Brain (tissue), 1 donor: Measurements from ENCODE around the genes KHDRBS2, LGSN and FAM135A.

GRCh38 chr6:56843508-56844112 is 111.0 kb downstream of the DST start:
- RRBS, result 1% methylated on average over 23 of the region's 61 CpGs

GRCh38 chr6:57171030-57171631 is 995 bp upstream of the BAG2 start:
- RRBS, result no CpG with 5 or more reads among the region's 4 CpGs

DNA sequence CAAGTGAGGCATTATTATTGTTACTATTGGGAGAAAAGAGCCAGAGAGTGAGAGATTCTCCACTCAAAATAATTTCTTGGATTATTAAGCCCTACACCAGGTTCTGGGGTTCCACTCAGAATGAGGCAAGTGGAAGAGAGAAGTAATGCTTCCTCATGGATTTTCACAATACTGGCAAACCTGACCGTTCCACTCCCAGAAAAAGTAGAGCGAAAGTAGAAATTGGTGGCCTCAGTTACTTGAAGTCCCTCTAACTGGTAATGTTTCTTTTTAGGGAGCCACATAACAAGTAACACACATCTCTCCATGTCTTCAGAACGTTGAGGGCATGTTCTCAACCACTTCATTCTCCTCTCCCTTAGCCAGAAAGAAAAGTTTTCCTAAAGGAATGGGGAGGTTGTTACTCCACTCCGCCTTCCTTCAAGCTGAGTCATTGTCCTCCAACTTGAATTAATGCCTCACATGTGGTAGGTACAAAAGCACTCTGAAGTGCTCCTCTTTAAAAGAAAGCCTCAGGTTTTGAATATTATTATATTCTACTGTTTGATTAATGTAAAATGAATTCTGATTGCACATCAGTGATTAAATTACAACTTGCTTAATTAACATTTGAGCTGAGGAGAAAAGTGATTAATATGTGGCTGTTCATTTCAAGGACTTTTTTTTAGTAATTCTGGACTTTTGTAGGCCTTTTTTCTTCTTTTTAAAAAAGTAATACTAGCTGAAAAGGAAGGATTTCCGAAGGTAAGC is 2.0 kb downstream of the BAG2 start:
- RRBS, result no CpG with 5 or more reads among the region's 5 CpGs

DNA sequence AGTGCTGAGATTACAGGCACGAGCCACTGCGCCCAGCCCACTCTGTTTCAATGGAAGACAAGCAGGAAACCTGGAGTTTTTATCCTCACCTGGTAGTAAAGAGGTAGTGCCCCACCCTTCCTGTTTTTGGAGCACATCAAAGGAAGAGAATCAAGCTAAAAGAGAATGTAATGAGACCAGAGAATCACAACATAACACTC is 7.6 kb downstream of the RAB23 start:
- RRBS, result no CpG with 5 or more reads among the region's 2 CpGs

DNA sequence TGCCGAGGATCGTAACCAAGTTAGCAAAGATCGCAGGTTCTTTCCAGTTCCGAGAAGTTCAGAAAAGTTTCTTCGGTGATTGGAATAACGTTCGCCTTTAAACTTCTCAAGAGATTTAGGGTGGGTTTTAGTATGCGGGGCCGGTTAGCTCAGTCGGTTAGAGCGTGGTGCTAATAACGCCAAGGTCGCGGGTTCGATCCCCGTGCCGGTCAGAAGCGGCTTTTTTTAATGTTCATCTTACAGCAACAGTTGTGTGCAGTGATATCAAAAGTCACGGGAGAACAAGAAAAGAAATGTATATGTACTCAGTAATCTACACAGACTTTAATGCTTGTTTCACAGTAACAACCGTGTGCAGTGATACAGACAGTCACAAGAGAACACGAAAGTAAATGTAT is 482.6 kb downstream of the PRIM2 start:
- RRBS, result no CpG with 5 or more reads among the region's 21 CpGs

- RRBS, result no CpG with 5 or more reads among the region's 63 CpGs
Measured at GRCh38 chr6:62285382-62286293, at the start of gene KHDRBS2. TSS of gene KHDRBS2 (minus strand) at chr6:62286225.

GRCh38 chr6:63290732-63291114 is 29.1 kb downstream of the LGSN start:
- RRBS, result no CpG with 5 or more reads among the region's 5 CpGs

GRCh38 chr6:63319835-63320207 is at the start of gene LGSN:
TSS of gene LGSN (minus strand) at chr6:63319983.
- RRBS, result no CpG with 5 or more reads among the region's 3 CpGs

GRCh38 chr6:63439977-63440426 is 120.2 kb upstream of the LGSN start:
- RRBS, result no CpG with 5 or more reads among the region's 6 CpGs

DNA sequence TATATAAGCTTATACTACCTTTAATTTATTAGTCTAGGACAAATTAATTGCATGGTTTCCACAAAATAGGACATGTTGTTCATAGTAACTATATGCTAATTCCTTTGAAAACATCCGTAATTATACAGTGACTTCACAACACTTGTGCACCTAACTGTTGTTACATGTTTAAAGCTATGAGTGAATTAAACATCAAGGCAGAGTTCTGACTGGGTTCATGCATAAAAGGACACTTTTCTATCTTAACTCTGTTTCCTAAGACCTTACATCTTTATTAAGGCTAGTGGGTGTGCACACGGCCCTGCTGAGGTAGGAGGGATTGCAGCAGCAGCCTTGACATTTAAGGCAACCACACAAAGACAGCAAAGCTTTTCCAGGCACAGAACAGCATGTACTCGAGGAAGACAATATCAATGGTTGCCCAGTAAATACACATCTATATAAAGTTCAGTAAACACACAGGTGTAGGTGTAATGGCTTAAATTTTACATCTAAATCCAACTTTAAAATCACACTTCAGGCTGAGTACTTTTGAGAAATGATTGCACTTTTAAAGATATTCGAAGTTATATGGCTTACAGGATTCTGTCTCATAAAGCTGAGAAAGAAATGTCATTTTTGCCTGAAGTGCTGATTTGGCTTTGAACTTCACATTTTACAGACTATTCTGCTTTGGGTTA is 79.8 kb upstream of the PTP4A1 start:
- RRBS, result no CpG with 5 or more reads among the region's 4 CpGs

DNA sequence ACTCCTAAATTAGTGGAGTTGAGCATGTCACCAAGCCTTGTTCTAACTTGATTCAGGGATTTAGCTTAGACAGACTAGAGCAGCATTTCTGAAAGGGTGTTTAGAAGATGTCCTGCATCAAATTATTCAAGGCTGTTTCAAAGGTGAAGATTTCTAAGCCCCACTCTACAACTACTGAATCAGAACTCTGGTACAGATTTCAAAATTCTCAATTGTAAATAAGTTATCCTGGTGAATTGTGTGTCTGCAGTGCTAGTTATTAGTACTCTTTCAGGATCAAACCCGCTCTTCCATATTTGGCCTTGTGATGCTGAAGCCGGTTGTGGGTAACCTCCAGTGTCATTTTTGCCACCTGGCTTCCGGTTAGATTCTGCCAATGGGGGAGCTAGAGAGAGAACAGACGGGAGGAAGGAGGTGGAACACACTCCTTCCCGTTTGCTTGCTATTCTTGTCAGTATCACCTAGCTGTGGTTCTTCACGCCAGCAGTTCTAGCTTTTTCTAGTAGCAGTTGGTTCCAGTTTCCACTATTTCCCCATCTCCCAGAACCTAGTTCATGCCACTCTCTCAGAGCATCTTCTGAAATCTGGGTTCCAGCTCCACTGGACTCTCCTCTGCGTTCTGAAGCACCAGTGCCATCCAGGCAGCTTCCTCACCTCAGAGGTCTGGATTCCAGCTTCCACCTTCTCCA is 47.2 kb upstream of the PTP4A1 start:
- RRBS, result no CpG with 5 or more reads among the region's 7 CpGs

DNA sequence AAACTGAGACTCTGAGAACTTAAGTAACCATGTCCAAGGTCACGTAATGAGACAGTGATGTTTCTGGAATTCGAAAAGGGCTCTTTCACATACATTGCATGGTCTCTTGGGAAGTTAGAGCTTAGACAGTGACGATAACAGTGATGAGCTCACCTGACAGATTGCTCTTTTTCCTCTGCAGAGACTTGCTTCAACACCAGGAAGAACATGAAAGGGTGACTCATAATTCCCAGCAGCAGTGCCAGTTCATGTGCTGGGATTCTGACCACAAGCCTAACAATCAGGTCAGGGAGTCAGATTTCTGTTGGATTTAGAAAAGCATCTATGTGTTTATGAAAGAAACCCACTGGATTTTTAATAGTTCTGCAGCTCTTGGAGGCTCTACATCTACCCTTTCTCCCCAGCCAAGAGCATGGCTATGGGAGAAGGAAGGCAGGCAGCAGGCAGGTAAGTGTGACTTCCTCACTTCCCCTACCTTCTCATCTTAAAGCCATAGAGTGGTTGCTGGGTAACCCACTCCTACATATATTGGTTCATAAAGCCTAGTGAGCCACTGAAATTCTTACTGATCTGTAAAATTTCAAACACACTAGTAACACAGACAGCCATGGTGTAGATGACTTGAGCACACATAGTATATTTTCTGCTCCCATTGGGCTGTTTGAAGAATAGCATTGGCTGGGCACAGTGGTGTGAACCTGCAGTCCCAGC is 44.5 kb upstream of the PTP4A1 start:
- RRBS, result no CpG with 5 or more reads among the region's 3 CpGs

DNA sequence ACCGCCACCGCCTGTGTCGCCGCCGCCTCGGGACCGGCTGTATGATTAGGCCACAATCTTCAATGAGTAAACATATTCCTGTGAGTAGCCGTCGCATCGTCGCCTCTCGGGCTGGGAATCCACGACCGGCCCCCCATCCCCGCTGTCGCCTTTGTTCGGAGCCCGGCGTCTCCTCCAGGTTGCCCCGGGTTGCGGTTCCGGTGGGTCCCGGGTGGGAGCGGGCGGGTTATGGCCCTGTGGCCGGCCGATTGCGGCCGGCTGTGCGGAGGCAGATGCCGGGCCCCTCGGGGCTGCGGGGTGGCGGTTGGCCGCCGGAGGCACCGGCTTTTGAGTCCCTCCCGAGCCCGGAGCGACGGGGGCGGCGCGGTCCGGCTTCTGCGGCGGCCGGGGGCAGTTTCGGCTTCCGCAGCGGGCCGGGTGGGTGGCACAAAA is 376 bp downstream of the PTP4A1 start:
- RRBS, result 2% methylated on average over 14 of the region's 52 CpGs

- RRBS, result no CpG with 5 or more reads among the region's 6 CpGs
Measured at GRCh38 chr6:63576243-63577051, 4.2 kb downstream of the PTP4A1 start.

DNA sequence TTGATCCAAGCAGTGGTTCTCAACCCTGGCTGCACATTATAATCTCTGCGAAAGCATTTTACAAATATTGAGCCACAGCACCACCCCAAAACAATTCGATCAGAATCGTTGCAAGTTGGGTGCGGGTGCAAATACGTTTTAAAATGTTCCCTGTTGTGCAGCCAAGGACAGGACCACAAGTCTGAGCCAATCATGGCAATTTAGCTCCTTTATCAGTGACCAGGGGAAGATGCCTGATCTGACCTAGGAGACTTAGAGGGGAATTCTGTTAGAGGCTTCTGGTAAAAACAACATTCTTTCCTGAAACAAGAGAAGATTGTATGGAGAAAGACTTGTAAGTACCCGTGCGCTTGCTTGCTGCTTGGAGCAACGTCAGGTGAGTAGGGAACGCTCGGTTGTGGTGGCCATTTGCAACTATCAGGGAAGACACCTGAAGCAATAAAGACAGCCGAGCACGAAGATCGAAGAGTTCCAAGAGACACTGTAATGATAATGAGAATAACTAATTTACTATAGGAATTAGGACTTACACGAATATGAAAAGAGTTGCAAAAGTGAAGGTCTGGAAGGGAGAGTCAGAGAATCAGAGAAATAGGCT is 25.8 kb downstream of the PTP4A1 start:
- RRBS, result no CpG with 5 or more reads among the region's 14 CpGs

DNA sequence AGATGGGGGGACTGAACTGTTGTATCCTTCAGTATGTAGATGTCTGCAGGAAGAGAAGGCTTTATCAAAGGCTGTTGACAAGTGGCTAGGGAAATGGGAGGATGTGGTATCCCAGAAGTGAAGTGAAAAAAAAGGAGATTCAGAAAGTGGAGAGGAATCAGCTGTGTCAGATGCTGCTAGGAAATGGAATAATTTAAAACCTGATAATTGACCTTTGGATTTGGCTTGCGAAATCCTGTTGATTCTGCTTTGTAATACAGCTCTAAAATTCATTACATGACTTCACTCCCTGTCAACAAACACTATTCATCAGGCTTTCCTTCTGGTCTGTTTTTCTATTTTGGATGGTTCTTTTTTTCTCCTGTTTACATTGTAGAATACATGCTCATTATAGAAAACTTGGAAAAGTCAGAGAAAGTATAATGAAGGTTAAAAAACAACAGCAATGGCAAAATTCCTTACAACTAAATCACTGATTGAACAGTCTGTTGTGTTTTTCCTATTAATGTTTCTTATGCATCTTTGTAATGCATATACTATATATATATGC is 41.8 kb downstream of the PHF3 start:
- RRBS, result no CpG with 5 or more reads among the region's 1 CpG

GRCh38 chr6:63698030-63698658 is 62.5 kb downstream of the PHF3 start:
- RRBS, result no CpG with 5 or more reads among the region's 2 CpGs

- RRBS, result no CpG with 5 or more reads among the region's 19 CpGs
Measured at GRCh38 chr6:68040074-68041148, 594.7 kb upstream of the ADGRB3 start.

GRCh38 chr6:68559749-68560176 is 75.3 kb upstream of the ADGRB3 start:
- RRBS, result no CpG with 5 or more reads among the region's 5 CpGs

- RRBS, result 1% methylated on average over 40 of the region's 87 CpGs
Measured at GRCh38 chr6:70413369-70414243, at the start of gene FAM135A. TSS of gene FAM135A (plus strand) at chr6:70413508.